ENCODE data around the gene P2RX7.

DNA sequence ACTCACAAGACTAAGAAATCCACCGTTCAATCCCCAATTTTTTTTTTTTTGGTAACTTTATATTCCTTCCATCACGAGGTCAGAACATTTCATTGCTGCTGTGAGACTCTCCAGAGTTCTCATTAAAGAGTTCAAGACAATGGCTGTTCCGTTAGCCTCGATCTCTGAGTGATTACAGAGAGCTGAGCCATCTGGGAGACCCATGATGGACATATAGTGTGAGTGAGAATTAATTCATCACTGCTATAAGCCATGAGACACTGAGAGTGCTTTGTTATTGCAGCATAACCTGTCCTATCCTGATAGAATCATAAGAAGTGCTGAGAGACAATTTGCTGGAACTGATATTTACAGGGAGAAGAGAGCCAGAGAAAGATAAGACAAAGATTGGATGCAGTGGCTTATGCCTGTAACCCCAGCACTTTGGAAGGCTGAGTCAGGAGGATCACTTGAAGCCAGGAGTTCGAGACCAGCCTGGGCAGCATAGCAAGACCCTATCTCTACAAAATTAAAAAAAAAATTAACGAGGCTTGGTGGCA, 3.1 kb upstream of the P2RX7 start:
- PRO-cap: no peak
- RAMPAGE, long total RNA: no peak

DNA sequence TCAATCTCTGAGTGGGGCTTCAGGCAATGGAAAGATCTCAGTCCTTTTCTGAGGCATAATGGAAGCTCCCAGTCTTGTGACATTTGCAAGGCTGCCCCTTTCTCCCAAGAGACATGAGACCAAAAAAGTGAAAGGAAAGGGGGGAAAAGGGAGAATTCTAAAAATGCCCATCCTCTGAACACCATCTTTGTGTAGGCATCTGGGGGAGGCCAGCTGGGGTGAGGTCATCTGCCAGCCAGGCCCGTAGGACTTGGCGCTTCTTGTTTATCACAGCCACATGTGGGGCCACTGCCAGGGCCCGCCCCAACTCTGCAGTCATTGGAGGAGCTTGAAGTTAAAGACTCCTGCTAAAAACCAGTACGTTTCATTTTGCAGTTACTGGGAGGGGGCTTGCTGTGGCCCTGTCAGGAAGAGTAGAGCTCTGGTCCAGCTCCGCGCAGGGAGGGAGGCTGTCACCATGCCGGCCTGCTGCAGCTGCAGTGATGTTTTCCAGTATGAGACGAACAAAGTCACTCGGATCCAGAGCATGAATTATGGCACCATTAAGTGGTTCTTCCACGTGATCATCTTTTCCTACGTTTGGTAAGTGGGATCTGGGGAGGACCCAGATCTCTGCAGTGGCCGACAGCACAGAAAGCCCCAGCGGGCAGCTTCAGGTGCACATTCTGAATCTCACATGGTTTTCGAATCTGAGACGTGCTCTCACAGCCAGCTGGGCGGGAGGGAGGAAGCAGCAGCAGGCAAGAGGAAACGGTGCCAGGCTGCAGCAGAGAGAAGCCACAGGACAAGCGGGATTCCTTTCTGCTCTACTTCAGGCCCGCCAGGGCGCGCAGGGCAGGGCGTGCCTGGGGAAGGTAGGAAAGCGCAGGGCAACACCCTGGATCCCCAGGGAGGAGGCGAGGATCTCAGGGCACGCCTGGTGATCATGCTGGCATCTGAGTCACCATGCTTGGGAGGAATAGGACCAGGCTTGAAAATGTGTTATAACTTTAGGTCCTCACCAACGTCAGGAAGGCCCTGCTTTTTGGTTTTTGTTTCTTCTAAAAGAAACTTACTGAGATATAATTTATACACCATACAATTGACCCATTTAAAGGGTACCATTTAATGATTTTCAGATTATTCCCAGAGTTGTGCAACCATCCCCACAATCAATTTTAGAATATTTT, at the start of gene P2RX7:
Gene P2RX7, plus strand, starts transcription at position 363 of the 1,169 bp plus-strand sequence.
- PRO-cap: bidirectional peak, plus-strand start at position 429 of the sequence, minus-strand start at position 243 of the sequence
- RAMPAGE, long total RNA: no peak

DNA sequence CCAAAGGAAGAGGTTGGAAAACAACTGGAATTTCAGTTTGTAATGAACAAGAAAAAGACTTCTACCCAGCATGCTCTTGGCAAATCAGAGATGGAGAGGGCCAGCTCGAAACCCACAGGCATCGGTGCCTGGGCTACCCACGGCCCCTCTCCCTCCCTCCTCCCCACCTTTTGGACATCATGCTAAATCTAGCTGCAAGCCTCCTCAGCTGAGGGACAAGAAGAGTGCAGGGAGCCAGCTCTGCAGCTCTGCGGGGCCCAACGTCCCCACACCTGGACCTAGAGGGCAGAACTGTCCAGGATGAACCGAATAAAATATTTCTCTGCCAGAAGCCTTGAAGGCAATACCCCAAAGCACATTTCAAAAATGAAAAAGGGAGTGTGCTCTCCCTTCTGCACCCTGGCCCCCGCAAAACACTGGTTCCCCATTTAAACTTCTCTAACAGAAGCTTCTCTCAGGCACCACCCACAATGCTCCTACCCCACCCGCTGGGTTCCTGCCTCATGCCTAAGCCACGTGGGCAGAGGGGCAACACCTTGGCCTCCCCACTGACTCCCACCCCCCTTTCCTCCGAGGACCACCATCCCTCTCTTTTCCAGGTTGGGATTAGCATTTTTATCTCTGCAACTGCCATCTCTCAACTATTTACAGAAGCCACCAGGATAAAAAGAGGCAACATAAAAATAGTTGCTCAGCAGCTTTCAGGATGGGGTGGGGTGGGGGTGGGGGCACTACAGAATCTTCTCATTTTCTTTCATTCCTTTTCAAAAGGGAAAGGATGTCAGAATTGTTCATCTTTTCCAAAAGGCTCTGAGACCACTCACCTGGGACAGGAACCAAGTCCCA, 8.1 kb downstream of the CAMKK2 start:
- PRO-cap: no peak
- RAMPAGE, long total RNA: no peak

- PRO-cap: no peak
- RAMPAGE, long total RNA: no peak
These were observed 7.5 kb downstream of the CAMKK2 start for GRCh38 chr12:121289022-121289400.

- PRO-cap: no peak
- RAMPAGE, long total RNA: no peak
These were observed 1.4 kb downstream of the CAMKK2 start for GRCh38 chr12:121295238-121295379.

GRCh38 chr12:121400240-121401403, 704 bp downstream of the RNF34 start:
- PRO-cap: no peak
- RAMPAGE, long total RNA: no peak

DNA sequence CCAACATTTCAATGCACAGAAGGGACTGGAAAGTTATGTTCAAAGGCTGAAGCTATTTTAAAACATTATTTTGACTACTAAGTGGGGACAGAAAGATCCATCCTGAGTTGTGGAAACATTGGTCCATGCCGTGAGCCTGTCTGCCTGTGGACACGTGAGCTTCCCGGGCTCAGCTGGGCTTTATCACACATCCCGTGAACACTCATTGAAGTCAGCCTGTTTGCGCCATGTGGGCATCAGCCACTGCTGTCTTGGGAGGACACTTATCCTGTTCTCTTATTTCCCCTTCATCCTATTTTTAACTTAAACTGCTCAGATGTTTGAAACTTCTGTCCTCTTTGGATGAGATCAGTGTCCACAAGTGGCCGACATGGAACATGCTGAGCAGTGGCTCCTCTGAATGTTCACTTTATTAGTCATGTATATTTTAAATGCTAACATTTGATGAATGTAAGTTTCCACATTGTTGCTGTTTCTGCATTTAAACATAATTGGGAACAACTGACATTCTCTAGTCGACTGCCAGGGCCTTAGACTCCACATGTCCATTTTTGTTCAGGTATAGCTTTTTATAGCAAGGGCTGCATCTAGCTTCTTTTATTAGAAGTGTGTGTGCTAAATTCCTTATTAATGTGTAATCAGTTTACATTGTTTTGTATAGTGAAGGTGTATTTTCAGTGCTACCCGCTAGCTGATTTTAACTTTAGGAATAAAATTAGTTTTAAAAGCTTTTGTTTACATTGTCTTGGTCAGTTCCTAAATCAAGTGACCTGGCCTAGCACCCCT, 23.9 kb downstream of the RNF34 start:
- PRO-cap: no peak
- RAMPAGE, long total RNA: no peak

- PRO-cap: no peak
- RAMPAGE, long total RNA: no peak
These were observed 51.9 kb downstream of the RNF34 start for GRCh38 chr12:121451837-121452240.

- PRO-cap: bidirectional peak, plus-strand start at chr12:121530848, minus-strand start at chr12:121530689
- RAMPAGE, long total RNA: no peak
These were observed 50.2 kb downstream of the KDM2B start for GRCh38 chr12:121530513-121531183.

GRCh38 chr12:121536335-121536880, 44.4 kb downstream of the KDM2B start:
- PRO-cap: unidirectional peak, plus-strand start at chr12:121536811
- RAMPAGE, long total RNA: no peak

GRCh38 chr12:121638521-121638751, 31.0 kb downstream of the MORN3 start:
- PRO-cap: no peak
- RAMPAGE, long total RNA: no peak

DNA sequence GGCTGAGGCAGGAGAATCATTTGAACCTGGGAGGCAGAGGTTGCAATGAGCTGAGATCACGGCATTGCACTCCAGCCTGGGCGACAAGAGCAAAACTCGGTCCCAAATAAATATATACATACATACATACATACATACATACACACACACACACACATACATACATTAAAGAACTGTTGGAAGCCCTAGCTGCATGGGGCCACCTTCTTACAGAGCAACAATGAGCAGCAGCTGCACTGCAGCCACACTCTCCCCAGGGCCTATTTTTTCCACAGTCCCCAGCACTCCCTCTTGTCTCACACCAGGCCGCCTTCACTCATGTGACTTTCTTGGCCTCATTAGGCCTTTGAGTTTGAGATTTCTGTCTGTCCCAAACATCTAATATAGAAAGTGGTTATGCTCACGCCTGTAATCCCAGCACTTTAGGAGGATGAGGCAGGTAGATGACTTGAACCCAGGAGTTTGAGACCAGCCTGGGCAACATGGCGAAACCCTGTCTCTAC, 22.6 kb downstream of the MORN3 start:
- PRO-cap: no peak
- RAMPAGE, long total RNA: no peak

- PRO-cap: no peak
- RAMPAGE, long total RNA: no peak
These were observed 4.7 kb downstream of the MORN3 start for GRCh38 chr12:121664539-121665312.

DNA sequence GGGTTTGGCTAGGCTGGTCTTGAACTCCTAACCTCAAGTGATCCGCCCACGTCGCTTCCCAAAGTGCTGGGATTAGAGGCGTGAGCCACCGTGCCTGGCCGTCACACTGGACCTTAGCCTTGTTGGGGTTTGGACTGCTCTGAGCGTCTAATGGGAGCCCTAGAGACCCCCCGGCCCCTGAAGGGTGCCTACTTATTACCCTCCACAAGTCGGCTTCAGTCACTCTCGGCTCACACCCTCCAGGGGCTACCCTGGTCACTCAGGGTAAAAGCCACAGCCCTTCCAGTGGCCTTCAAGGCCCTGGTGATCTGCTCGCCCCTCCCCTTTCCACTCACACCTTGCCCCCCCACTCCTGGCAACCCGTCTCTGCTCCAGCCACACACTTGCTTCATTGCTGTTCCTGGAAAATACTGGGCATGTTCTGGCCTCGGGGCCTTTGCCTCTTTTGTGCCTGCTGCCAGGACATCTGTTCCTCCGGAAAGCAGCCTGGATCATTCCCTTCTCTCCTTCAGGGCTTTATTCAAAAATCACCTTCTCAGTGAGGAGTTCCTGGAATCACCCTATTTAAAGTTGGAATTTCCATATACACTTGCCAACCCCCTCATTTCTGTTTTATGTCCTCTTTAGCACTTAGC, 3.6 kb upstream of the MORN3 start:
- PRO-cap: no peak
- RAMPAGE, long total RNA: no peak

DNA sequence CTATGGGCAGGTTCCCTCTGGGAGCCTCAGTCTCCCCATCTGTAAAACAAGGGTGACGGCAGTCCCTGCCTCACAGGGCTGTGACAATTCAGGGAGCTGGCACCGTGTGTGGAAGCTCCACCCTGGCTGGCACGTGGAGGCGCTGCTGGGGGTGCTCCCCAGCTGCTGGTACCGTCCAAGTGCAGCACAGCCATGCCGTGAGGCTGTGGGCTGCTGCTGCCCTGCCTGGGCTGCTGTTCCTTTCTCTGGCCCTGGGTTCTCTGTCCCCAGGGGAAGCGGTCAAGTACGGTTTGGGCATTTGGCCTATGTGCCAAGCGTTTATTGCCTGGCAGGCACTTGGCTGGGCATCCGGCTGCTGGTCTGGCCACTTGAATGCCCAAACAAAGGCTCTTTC, 39.7 kb downstream of the RHOF start:
- PRO-cap: no peak
- RAMPAGE, long total RNA: no peak

DNA sequence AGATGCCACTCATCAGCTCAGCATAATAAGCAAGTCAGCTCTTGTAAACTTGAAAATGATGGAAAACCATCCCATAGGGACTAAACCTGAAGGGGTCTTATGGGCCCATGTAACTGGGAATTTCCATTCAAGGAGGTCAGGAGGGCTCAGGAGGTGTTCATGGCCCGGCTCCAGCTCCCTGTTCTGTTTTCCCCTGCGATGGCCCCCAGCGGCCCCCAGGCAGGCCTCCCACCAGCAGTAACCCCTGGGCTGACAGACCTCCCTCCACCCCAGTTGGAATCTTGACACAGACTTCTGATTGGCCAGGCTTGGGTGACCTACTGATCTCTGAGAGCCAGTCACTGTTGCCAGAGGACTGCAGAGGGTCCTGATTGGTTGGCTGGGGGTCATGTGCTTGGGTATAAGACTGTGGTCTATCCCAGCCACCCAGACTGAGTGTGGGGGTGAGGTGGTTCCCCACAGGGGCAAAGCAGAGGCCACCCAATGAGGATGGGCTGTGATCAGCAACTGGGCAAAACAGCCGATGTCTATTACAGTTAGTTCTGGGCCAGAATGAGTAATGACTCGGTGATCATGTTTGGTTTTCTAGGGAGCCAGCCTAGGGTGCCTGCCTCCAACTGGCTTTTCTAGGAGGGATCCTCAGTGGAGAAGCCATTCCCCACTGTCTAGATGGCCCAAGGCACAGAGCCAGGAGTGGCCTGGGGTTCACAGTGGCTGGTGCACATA, 27.1 kb downstream of the RHOF start:
- PRO-cap: no peak
- RAMPAGE, long total RNA: no peak

DNA sequence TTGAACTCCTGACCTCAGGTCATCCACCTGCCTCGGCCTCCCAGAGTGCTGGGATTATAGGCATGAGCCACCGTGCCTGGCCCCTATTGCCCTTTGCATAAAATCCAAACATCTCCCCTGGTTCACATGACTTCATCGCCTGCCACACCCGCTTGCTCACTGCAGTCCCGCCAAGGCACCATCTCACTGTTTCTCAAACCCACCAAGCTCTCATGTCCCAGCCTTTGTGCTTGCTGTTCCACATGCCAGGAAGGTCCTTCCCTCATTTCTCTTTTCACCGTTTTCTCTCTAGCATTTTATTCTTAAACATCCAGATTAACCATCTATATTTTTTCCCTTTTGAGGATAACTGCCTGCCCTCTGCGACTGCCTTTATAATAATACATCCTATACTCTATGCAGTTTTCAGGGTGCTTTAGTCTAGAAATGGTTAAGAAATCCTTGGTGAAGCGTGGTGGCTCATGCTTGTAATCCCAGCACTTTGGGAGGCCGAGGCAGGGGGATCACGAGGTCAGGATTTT, 9.6 kb downstream of the RHOF start:
- PRO-cap: no peak
- RAMPAGE, long total RNA: no peak

GRCh38 chr12:121798158-121798796, 4.8 kb upstream of the RHOF start:
- PRO-cap: no peak
- RAMPAGE, long total RNA: no peak

GRCh38 chr12:121806294-121806911, 2.6 kb downstream of the SETD1B start:
- PRO-cap: no peak
- RAMPAGE, long total RNA: no peak

- PRO-cap: no peak
- RAMPAGE, long total RNA: no peak
These were observed 7.8 kb downstream of the SETD1B start for GRCh38 chr12:121811253-121812351.